Calu3 (cell line): ENCODE measurements around the genes SLC25A21, GEMIN2 and RPL10L.

DNA sequence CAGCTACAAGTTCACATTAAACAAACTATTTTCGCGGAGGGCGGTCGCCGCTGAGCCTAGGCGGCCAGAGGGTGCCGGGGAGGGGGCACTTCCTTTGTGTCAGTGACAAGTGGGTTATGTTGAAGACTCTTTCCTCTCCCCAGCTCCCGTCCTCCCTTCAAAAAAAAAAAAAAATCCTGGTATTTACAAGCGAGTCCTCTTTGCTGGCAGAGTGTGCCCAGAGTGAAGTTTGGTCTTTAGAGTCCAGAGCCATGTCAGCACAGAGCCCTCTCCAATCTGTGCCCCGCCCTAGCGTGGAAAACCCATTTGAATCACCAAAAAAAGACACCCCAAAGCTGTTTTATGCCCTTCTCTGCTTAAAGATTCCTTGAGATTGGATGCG lies 3.4 kb downstream of the NKX2-1 start:
- PRO-cap: no peak

- PRO-cap: no peak
Measured at GRCh38 chr14:36520900-36521379, 908 bp upstream of the NKX2-1 start.

GRCh38 chr14:37171591-37172907 lies at the start of gene SLC25A21:
TSS of gene SLC25A21 (minus strand) at chr14:37172606.
- PRO-cap: bidirectional peak, plus-strand start at chr14:37172110, minus-strand start at chr14:37172079; bidirectional peak, plus-strand start at chr14:37172330, minus-strand start at chr14:37172304; bidirectional peak, plus-strand start at chr14:37172476, minus-strand start at chr14:37172591

DNA sequence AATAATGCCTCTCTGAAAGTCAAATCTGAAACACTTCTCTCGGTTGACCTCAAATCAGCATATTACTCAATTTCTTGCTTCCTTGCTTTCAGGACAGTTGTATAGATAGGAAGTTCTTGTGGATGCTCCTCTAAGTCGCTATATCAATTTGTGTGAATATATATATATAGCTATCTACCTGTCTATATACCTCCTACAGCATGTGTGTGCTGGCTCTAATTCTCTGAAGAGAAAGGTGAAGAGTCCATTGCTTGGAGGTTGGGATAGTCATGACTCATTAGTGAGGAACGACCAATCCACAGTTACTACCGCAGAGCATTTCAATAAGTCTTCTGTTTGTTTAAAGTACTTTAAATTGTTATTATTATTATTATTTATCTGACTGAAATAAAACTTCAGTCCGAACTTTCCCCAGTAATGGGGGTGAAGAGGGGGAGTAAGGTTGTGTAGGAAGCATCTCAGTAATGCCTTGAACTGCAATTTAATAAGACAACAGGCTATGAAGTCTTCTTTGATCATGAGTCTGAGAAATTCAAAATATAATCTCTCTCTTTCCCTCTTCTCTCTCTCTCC lies 12.3 kb downstream of the FOXA1 start:
- PRO-cap: bidirectional peak, plus-strand start at position 414 of the sequence, minus-strand start at position 225 of the sequence

DNA sequence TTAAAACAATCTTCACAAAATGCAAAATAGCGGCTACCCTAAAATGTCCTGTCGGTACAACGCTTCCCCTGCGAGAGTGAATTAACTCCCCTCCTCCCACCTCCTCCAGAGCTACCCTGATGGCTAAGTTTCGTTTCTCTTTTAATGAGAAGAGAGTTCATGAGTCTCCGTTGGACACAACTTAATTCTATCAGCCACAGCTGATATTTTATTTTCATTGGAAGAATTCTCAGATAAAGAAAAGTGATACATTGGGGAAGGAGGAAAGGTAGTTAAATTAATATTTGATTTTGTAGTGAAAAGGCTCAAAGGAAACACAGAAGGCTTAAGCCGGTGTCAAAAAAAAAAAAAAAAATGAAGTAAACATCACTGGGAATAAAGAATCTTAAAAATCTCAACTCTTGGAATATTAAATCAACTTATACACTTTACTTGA lies 5.6 kb downstream of the FOXA1 start:
- PRO-cap: bidirectional peak, plus-strand start at position 144 of the sequence, minus-strand start at position 78 of the sequence

- PRO-cap: bidirectional peak, plus-strand start at chr14:37594484, minus-strand start at chr14:37594297
Measured at GRCh38 chr14:37593802-37594834, 931 bp downstream of the FOXA1 start.

DNA sequence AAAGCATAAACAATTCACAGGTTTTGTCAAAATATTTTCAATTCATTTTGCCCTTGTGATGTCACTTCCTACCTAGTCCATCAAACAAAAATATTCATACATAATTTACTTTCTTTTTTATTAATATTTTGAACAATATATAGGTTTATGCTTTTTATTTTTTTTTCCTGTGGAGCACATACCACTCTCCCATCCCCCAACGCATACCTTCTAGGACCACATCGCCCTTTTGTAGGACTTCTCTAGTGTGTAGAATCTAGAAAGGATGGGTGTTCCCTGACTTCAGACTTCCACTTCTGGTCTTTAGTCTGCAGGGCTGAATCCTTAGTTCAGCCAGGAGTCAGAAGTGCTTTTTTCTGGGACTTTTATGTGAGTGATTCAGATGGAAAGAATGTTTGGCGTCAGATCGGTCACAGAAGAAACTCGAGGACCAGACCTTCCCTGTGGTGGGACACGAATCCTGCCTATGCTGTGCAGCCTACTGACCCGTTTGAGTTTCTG lies 165.5 kb upstream of the SSTR1 start:
- PRO-cap: no peak

DNA sequence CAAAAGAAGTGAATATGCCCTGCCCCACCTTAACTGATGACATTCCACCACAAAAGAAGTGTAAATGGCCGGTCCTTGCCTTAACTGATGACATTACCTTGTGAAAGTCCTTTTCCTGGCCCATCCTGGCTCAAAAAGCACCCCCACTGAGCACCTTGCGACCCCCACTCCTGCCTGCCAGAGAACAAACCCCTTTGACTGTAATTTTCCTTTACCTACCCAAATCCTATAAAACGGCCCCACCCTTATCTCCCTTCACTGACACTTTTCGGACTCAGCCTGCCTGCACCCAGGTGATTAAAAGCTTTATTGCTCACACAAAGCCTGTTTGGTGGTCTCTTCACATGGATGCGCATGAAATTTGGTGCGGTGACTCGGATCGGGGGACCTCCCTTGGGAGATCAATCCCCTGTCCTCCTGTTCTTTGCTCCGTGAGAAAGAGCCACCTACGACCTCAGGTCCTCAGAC lies 16.9 kb upstream of the SSTR1 start:
- PRO-cap: no peak

GRCh38 chr14:38208804-38209683 lies 1.3 kb downstream of the SSTR1 start:
- PRO-cap: unidirectional peak, minus-strand start at chr14:38208975; bidirectional peak, plus-strand start at chr14:38209099, minus-strand start at chr14:38209040

GRCh38 chr14:39103589-39103811 lies 465 bp upstream of the SEC23A start:
- PRO-cap: no peak

DNA sequence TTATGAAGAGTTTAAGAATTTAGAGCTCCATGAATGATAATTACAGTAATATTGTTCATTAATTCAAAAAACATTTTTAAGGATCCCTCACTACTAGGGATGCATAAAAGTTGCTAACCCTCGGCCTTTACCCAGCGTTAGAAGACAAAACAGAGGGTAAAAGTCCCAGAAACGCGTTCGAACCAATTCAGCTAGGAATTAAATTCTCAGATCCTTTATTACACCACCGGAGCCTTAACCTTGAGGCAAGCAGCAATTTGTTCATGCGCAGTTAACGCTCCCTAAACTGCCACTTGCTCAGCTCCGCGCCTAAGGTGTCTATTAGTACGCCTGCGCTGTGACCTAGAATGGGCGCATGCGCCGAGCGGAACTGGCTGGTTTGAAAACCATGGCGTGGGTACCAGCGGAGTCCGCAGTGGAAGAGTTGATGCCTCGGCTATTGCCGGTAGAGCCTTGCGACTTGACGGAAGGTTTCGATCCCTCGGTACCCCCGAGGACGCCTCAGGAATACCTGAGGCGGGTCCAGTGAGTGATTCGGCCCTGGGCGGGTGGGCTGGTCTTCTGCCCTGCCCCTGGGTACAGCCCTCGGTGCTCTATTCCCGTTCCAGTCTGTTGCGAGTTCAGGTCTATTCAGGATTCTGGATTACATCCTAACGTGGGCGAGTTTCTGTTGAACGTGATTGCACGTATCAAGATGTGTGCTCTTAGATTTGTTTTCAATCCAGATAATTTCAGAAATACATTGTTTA lies at the start of gene GEMIN2:
TSS of gene GEMIN2 (plus strand) at position 373 of the 749 bp plus-strand sequence.
- PRO-cap: bidirectional peak, plus-strand start at position 373 of the sequence, minus-strand start at position 189 of the sequence

DNA sequence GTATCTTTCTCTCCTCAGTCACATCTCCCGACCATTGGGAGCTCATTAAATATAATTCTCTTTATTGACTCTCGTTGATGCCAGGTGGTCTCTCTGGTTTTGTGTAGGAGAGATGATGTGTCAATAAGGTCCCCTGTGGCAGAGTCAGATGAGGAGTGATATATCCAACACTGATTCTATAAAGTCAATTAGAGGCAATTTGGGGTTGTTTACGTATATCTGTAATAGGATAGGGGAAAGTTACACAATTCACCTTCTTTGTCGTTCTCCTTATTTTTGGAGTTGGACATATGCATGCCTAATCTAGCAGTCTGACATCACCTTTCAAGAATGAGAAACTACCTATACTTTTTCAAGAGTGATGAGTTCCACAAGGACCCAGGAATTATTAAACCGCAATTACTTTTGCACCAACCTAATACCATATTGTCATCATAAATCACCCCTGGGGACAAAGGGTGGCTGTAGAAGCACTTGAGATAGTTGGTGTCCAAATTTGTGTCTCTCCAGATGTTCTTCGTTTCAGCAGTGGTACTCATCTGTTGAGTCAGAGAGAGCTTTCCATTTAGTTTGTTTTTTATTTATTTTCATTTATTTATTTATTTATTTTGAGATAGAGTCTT lies 87.6 kb downstream of the FBXO33 start:
- PRO-cap: no peak

DNA sequence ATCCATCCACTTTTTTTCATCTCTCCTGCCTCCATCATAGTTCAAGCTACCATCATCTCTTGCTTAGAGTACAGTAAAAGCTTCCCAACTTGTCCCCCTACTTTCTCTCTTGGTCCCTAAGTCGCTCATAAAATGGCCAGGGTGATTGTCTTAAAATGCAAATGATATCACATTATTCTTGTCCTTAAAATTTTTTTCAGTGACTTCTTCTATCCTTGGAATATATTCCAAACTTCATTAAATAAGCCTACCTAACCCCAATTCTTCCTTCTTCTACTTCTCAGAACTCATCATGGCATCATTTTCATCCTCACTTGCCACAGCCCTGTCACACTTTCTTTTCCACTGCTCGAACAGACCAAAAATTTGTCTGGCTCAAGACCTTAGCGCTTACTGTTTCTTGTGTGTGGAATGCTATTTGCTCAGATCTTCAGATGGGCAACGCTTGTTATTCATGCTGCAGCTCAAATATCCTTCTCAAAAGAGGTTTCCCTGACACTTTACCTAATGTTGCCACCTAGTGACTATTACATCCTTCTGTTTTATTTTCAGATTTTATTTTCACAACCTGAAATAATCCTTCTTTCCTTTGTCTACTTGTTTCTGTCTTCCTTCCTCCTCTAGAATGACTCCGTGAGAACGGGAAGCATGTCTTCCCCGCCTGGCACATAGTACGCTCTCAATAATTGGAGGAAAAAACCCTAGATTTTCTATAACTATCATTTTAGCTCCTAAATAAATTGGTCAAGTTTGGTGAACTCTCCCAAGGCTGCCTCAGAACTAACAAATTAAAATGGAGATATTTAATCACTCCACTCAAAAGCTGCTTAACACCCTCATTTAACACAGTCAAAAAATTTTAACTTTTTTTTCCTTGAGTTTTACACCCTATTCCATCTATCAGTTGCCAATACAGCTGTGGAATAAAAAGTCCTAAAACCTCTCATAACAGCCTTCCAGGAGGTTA lies 5.6 kb downstream of the FBXO33 start:
- PRO-cap: no peak

DNA sequence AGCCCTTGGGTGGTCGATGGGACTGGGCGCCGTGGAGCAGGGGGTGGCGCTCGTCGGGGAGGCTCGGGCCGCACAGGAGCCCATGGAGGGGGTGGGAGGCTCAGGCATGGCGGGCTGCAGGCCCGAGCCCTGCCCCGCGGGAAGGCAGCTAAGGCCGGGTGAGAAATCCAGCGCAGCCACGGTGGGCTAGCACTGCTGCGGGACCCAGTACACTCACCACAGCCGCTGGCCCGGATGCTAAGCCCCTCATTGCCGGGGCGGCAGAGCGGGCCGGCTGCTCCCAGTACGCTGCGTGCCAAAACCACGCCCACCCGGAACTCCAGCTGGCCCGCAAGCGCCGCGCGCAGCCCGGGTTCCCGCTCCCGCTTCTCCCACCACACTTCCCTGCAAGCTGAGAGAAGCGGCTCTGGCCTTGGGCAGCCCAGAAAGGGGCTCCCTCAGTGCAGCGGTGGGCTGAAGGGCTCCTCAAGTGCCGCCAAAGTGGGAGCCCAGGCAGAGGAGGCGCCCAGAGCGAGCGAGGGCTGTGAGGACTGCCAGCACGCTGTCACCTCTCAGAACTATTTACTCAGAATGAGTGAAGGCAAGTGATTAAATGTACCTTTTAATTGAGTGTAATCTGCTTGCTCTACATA lies 976.9 kb upstream of the LRFN5 start:
- PRO-cap: no peak

DNA sequence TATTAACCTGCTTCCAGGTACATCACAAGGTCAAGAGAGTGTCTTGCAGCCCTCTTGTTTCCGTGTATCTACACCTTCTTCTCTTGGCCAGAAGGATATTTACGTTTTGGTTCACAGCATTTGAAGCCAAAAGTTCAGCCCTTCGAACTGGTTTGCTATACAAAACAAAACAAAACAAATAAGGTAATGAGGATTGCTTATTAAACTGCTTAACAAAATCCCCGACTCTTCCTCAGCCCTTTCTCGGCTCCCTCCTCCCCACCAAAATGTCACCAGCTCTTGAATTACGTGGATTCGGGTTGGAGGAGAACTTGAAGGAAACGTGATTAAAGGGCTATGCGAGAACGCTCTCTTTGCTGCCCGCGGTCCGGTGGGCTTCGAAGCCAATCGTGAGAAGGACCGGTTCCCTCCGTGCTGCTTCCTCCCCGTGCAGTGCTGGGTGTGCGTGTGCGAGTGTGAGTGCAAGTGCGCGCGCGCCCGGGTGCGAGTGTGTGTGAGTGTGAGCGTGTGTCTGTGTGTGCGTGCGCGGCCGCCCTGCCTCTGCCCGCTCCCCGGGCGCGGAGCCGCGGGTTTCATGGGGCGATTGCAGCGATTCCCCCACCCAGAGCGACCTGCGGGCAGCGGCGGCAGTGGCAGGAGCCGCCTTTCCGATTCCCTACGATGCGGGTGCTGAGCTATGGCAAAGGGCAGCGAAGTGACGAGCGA lies 1.2 kb downstream of the LRFN5 start:
- PRO-cap: no peak

GRCh38 chr14:44898596-44898937 lies 1.5 kb downstream of the C14orf28 start:
- PRO-cap: no peak

DNA sequence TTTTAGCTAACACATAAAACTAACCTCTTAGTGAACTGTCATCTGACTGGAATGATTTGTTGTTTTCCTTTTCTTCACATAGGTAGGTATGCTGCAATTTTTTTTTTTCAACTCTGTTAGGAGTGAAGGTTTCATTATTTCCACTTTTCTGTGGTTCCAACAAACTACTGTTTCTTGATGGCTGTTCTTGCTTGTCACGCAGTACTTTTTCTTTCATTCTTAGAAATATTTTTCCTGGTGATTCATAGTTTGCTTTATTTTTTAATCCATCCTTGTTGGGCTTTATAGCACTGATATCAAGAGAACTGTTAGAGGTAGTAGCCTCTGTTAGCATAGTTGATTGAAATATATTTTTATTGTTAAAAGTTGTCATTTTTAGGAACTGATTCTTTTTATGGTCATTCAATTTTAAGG lies 6.3 kb downstream of the MIS18BP1 start:
- PRO-cap: no peak

GRCh38 chr14:45903275-45903686 lies 650.3 kb upstream of the MIS18BP1 start:
- PRO-cap: no peak

DNA sequence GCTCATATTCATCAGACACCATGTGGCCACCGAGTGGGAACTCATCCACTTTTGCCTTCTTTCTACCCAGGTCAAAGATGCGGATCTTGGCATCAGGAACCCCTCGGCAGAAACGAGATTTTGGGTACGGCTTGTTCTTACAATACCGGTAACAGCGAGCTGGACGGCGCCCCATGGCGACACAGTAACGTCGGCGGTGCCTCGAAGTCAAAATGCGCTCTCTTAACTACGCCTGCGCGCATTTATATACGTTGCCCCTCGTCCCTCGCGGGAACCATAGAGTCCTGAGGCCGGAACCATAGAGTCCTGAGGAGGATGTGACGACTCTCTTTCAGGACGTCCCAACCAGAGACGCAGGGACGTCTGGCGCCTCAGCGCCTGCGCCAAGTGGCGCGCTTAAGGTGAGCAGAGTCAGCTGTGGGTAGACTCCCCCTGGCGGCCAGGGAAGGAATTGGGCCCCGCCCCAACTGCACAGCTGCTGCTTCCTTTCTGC lies at the start of gene RPL10L:
TSS of gene RPL10L (minus strand) at position 220 of the 493 bp plus-strand sequence.
- PRO-cap: no peak

- PRO-cap: no peak
Measured at GRCh38 chr14:47794583-47795466, 119.4 kb upstream of the MDGA2 start.